Endometrial microvascular endothelial cells (primary cell): ENCODE measurements around a stretch of chr3.

DNA sequence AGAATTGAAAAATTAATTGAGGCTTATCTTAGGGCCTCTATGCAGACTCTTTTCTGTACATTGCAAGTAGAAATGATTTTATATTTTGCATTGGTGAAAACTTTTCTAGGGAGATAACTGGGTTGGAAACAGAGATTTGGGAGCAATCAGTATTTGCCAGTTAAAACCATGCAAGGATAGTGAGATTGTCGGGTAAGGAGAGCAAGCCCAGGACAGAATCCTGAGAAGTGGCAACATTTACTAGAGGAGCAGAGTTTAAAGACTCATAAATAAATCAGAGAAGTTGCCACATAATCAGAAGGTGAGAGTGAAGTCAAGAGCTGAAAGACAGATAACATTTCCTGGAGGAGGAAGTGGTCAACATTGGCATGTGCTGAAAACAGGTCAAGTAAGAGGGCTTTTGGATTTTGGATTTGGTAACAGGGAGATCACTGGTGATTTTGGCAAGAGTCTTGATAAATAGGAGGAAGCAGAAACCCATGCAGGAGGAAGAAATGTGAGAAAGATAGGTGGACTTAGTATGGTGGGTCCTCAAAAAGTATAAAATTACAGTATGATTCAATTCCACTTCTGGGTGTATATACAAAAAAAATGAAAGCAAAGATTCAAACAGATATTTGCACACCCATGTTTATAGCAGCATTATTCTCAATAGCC, 27.6 kb upstream of the MBNL1 start:
- RAMPAGE, long total RNA, result no peak

DNA sequence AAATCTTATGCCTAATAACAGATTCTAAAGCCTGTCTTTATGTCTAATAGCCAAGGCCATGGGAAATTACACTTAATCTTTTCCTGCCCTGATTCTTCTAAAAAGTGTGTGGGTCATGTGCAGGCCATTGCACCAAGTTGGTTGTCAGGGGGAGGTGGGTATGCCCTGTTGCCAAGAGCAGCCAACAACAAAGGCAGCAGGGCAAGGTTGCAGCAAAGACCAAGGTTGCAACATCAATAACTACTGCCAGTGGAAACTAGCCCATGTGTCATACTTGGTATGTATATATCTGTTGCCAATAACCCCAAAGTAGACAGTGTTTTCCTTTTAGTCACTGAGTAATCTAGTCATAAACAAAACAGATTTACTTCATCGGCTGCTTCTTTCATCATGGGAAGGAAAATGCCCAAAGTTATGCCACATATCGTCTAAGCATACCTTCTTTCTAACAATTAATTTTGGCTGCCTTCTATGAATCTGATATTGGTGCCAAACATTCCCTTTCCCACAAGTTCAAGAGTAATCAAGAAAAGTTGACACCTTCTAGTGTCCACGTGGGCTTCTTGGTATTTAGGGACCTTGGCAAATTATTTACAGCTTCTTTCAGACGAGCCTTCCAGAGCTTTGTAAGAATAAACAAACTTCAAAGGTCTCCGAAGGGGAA, 10.2 kb upstream of the MBNL1 start:
- RAMPAGE, long total RNA, result no peak

DNA sequence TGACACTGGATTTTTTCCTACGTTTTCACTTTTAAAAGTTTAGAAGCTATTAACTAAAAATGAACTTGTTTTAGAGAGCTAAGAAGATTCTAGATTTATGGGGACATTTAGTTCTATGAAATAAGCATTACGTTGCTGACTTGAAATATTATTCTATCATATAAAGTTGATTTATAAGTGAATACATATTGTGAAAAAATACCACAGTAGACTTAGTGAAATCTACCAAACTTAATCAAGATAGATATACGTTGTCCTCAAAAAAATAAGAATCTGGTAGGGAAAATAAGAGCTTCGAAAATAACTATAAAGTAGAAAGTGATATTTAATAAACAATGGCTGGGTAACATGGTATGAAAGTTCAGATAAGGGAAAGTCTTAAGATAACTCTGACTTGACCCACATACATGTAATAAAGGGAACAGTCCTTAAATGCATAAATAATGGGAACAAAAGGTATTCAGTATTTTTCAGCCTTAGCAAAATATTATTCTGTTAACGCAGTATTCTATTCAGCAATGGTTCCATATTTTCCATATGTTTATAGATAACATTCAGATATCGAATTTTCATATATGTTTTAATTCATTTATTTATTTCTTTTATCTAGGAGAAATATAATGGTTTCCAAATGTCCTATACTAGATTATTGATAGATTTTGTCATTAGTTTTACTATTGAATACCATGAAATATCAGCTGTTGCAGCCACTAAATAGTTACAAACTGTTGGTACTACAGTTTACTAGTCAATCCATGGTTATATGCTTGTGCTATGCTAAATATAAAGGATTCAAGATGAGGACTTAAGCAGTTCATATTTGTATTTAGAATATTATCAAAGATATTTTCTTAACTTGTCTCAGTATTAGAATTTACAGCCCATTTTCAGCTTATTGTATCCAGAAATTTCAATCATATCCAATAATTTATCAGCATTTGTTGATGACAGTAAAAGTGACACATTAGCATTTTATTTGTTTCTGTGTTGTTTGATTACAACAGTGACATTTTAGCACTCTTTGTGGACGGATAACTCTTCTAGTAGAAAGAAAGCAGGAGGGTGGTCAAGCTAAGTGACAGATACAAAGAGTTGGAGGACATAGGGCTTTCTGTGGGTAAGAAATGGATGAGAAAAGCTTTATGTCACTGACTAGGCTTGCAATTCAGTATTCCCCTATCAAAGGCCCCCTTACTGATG, 5.8 kb downstream of the MBNL1 start:
- RAMPAGE, long total RNA, result no peak

- RAMPAGE, long total RNA, result no peak
Measured at GRCh38 chr3:152315965-152316760, 47.4 kb downstream of the MBNL1 start.

- RAMPAGE, long total RNA, result no peak
Measured at GRCh38 chr3:152326860-152327653, 58.3 kb downstream of the MBNL1 start.

DNA sequence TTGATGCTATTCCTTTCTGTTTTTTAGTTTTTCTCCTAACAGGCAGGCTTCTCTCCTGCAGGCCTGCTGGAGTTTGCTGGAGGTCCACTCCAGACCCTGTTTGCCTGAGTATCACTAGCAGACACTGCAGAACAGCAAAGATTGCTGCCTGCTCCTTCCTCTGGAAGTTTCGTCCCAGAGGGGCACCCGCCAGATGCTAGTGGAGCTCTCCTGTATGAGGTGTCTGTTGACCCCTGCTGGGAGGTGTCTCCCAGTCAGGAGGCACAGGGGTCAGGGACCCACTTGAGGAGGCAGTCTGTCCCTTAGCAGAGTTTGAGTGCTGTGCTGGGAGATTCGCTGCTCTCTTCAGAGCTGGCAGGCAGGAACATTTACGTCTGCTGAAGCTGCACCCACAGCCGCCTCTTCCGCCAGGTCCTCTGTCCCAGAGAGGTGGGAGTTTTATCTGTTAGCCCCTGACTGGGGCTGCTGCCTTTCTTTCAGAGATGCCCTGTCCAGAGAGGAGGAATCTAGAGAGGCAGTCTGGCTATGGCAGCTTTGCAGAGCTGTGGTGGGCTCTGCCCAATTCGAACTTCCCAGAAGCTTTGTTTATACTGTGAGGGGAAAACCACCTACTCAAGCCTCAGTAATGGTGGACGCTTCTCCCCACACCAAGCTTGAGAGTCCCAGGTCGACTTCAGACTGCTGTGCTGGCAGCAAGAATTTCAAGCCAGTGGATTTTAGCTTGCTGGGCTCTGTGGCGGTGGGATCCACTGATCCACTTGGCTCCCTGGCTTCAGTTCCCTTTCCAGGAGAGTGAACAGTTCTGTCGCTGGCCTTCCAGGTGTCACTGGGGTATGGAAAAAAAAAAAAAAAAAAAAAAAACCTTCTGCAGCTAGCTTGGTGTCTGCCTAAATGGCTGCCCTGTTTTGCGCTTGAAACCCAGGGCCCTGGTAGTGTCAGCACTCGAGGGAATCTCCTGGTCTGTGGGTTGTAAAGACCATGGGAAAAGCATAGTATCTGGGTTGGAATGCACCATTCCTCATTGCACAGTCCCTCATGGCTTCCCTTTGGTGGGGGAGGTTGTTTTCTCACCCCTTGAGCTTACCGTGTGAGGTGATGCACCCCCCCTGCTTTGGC, 104.1 kb downstream of the MBNL1 start:
- RAMPAGE, long total RNA, result no peak

DNA sequence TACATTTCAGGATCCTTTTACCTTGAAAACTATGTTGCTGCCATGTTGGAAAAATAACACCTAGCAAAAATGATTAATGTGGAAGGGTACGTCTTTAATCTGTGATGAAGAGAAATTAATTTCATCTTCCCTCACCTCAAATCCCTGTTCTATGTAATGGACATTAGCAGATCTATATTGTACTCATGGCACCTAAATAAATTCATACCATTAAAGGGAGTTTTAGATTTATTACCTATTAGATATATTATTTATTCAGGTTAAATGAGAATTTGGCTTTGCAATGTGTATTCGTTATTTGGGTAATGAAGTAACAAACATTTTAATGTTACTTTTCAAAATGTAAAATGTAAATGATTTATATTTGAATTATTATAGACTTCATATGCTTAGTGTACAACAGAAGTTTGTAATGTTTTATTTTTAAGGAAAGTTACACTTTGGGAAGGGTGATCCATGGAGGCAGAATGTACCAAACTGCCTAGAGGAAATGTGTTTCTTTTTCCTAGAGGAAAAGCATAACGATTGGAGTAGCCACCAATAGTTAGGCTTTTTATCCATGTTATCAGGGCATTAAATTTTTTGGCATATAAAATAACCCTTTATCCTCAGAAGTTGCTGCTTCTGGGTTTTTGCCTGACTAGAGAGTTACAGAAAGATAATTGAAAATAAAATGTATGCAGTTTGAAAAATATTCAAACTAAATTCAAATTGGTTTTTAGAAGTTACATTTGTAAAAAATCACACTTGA, 115.2 kb downstream of the MBNL1 start:
- RAMPAGE, long total RNA, result no peak

DNA sequence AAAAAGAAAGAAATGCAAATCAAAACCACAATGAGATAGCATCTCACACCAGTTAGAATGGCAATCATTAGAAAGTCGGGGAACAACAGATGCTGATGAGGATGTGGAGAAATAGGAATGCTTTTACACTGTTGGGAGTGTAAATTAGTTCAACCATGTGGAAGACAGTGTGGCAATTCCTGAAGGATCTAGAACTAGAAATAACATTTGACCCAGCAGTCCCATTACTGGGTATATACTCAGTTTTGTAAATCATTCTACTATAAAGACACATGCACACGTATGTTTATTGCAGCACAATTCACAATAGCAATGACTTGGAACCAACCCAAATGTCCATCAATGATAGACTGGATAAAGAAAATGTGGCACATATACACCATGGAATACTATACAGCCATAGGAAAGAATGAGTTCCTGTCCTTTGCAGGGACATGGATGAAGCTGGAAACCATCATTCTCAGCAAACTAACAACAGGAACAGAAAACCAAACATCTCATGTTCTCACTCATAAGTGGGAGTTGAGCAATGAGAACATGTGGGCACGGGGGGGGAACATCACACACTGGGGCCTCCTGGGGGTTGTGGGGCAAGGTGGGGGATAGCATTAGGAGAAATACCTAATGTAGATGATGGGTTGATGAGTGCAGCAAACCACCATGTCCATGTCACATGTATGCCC, 157.0 kb downstream of the MBNL1 start:
- RAMPAGE, long total RNA, result no peak

DNA sequence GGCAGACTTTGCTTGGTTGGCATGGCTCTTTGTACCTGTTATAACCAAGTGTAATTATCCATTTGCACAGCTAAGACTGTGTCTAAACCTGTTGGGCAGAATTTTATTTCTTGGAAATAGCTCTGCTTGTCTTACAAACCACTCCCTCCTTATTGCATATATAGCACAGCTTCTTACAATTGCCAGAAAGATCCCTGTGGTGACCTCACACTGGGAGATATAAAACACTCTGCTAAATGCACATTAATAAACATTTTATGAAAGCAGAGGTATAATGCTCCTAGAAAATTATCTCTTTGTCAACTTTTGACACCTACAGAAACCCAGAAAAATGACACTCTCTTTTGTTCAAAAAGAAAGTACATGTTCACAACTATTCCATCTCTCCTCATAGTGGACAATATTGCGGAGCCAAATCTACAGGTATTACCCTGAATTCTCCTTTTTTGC, 107.1 kb downstream of the P2RY1 start:
- RAMPAGE, long total RNA, result no peak

- RAMPAGE, long total RNA, result no peak
Measured at GRCh38 chr3:154120875-154121130, 387 bp upstream of the ARHGEF26 start.

DNA sequence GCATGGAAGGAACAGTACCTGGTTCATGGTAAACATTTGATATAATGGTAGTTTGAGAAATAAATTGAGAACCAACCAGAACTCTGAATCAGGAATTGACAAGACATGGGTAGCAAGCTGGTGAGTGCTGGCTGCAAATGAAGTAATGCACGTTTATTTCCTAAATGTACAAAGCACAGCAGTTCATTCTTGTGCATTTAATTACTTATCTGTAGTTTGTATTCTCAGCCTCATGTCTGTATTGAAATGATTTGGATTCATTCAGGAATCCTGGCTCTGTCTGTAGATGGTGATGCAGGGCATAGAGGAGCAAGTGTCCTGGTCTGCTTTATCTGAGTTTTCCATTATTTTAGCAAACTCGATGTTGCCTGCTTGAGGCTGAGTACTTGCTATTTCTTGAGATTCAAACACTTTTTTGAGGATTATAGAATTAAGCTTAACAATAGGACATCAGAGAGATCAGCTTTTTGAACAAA, 23.2 kb downstream of the ARHGEF26 start:
- RAMPAGE, long total RNA, result no peak

- RAMPAGE, long total RNA, result no peak
Measured at GRCh38 chr3:154340197-154340455, 15.8 kb upstream of the DHX36 start.

DNA sequence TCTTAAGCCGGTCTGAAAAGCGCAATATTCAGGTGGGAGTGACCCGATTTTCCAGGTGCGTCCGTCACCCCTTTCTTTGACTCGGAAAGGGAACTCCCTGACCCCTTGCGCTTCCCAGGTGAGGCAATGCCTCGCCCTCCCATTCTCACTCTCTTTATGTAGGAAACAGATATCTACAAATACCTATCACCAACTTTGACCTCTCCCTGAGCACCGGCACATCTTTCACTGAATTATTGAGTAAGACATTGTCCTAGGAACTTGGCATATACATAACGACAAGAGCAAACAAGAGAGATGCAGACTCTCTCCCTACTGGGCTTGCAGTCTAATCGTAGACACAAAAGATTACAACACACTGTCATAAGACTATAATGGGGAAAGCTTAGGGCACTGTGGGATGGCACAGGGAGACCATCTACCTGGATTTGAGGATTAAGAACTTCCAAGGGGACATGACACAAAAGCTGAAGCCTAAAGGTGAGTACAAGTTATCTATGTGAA, 218.6 kb upstream of the STRIT1 start:
- RAMPAGE, long total RNA, result no peak

- RAMPAGE, long total RNA, result no peak
Measured at GRCh38 chr3:155987125-155987483, 116.7 kb downstream of the GMPS start.

DNA sequence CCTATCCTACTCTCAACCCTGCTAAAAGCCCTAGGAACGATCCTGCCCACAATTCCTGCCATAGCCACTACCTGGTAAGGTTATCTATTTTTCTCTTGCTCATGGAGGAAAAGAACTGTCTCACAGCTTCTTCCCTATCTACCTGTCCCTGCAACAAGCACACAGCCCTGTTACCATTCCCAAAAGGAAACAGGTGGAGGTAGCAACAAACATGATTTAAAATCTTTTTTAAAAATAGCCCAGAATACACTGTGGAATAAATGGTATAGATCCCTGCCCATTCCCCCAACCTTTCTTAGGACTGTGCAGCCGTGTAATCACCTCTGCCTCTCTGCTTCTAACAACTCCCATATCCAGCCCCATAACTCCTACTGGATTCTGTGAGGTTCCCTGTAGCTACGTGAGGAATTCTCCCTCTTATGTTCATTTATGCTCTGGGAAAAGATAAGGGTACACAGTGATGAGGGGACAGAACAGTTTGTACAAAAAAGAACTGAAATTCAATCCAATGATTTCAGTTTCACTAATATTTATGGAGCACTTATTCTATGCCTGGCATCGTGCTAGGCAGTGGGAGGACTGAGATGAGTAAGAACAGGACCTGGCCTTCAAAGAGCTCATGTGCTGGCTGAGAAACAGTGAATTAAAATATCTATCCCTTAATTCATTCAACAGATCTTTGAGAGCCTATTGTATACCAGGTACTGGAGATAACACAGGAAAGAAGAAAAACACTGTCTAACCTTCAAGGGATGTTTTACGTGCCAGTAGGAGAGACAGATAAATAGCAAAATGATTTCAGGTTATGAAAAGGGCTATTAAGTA, 22.3 kb downstream of the SSR3 start:
- RAMPAGE, long total RNA, result no peak

- RAMPAGE, long total RNA, result no peak
Measured at GRCh38 chr3:156633219-156633832, 41.1 kb upstream of the TIPARP start.

- RAMPAGE, long total RNA, result no peak
Measured at GRCh38 chr3:156674735-156674861, 208 bp downstream of the TIPARP start.

- RAMPAGE, long total RNA, result no peak
Measured at GRCh38 chr3:156817537-156817724, 8.7 kb upstream of the LEKR1 start.

DNA sequence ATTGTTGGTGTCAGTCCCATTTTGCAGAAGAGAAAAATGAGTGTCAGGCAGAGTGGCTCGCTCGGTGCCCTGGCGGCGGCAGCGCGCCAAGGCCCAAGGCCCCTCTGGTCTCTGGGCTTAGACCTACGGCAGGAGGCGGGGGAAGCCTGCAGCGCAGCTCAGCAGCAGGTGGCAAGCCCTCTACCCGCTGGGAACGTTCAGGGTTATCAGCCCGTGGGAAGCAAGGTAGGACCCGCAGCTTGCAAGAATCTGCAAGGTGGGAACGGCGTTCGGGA, 39.9 kb downstream of the CCNL1 start:
- RAMPAGE, long total RNA, result no peak

DNA sequence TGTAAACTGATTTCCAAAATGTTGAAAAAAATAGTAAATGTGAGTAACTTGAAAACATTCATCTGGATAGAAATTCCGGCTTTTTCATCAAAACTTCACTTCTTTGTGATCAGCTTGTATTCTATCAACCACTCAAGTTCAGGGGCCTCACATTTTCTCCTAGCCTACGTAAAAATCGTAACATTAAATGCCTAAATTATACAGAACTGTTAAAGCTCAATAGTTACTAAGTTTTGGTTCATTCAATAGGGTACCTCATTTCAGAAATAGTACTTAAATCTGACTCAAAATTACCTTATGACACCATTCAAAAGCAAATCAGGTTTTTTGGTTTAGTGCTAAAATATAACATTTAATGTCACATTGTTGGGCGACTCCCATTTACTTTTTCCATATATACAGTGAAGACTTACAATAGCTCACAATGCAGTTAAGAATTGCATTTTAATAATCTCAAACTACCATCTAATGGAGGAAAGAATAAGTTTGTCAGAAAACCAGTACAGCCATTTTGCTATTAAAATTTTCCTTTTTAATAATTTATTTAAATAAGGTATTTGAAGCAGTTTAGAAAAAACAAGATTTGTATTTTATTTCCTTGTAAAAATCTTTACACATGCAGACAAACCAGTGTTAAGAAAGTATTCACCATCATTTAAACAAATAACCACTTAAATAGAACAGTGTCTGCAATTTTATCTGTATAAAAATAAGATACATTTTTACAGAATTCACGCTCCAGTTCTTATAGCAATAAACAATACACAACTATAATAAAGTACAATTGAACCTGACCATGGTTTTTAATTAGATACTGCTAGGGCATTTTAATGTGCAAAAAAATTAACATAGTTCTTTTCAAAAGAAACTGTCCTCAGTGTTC, 12.5 kb downstream of the CCNL1 start:
- RAMPAGE, long total RNA, result no peak